REH cell (cell line): ENCODE results near the gene TEX29.

DNA sequence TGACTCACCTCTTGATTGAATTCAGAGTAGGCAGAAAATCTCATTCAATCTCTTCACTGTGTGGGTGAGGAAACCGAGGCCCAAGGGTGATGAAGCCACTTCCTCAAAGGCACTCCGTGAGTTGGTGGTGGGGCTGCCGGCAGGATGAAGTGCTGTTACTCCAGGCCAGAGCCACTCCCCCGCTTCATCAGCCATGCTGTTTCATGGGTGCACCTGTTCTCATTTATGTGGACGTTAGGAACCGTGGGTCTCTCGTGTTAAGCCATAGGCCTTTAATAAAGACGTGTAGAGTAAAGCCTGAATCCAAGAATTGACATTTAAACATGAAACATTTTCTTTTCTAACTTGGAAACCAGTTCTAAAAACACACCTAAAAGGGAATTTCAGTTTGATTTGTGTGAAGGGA is 13.3 kb downstream of the ING1 start:
- PRO-cap = bidirectional peak, plus-strand start at position 233 of the sequence, minus-strand start at position 126 of the sequence

DNA sequence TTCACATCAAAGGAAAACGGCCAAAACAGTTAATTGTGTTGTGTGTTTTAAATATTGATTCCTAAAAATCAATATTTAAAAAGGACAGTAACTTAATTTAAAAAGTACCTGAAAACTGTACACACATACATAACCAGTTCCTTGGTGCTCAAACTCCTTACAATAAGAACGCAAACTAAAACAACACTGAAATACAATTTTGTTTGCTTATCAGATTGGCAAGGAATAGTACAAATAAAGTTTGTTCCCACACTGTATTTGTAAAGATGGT is 96.3 kb downstream of the ING1 start:
- PRO-cap = no peak

GRCh38 chr13:110886928-110887266 is 28.0 kb downstream of the ANKRD10 start:
- PRO-cap = no peak

DNA sequence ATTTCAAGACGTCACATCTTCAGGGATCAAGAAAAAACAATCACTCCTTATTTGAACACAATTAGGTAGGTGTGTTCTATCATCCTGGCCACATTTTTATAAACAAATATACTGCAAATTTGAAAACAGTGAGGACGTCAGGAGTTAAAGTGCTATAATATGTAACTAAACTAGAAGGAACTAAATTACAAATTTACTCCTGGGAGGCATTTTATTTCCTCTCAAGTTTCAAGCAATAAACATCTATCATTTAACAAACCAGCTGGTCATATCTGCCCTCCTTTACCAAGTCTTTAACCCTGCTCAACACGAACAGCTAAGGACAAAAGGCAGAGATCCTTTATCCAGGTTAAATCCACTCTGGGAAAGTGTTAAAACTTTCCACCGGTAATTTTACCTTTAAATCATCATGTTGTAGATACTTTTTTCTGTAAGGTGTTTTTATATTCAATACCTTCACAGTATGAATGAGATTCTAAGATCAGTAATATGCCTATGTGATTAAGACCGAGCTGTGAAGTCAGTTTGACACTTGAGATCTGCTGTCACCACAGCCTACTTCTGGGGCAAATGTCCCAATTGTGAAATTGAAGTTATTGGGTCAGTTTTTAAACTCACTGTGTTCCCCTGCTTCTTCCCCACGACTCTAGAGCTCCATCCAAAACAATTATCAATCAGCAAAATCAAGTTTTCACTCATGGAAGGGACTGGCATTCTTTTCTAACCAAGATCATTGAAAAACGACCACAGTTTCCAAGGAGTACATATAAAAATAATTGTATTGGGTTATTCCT is 26.3 kb downstream of the ANKRD10 start:
- PRO-cap = no peak

DNA sequence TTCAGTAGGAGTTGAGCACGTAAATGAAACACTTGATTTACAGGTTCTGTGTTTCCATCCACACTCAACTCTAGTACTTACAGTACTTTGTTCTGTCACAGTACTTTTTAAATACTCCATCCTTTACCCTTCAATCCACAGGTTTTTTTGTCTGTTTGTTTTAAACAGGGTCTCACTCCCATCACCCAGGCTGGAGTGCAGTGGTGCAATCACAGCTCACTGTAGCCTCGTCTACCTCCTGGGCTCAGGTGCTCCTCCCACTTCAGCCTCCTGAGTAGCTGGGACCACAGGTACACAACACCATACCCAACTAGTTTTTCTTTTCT is 16.5 kb downstream of the ANKRD10 start:
- PRO-cap = no peak

DNA sequence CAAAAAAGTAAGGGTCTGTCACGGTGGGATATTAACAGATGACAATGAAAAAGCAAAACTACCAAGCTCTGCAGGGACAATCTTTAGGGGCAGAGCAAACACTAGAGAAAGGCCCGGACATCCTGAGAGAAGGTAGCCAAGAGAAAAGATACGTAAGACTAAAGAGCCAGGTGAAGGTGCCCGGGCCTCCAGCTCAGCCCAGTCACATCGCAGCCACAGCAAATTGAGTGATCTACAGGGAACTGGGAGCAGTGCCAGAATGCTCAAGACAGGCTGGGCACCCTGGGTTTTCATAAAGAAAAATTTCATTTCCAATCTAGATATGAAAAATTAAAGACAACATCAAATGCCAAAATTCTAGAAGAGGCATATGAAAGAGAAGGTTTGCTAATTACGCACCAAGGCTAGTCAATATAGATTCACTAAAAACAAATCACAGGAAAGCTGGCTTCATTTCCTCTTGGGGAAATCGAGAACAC is 6.9 kb downstream of the ANKRD10 start:
- PRO-cap = no peak

DNA sequence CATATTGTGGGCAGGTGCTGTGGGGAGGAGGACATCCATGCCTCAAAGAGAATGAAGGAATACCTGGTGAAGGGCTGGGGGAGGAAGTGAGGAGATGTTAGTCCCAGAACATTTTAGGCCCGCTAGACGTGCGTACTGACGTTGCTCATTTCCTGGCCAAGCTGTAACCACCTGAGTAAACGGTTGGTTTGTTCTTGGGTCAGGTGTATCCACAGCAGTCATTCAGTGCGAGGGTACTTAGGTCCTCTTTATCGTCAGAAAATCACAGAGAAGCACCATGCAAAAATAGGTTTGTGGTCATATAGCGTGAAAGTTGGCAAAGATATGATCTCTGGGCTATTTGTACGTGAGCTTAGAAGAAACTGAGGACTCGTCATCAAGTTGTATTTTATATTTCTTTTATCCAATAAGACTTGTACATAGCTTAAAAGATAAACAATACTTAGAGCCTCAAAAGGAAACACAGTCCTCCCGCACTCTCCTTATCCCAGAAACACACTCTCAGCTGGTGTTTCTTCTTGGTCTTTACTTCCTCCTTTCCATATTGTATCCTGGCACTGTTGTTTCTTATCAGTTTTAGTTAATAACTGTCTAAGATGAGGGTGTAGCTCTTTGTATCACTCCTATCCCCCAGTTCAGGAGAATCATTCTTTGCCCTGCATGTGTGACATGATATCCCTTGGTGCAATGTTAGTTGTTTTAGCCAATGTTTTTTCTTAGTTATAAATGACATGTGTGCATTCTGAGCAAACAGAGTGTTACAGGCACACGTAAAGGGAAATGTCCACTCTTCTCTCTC is 52.0 kb downstream of the ARHGEF7 start:
- PRO-cap = no peak

- PRO-cap = no peak
Measured at GRCh38 chr13:111232346-111232796, 88.1 kb upstream of the TEX29 start.

DNA sequence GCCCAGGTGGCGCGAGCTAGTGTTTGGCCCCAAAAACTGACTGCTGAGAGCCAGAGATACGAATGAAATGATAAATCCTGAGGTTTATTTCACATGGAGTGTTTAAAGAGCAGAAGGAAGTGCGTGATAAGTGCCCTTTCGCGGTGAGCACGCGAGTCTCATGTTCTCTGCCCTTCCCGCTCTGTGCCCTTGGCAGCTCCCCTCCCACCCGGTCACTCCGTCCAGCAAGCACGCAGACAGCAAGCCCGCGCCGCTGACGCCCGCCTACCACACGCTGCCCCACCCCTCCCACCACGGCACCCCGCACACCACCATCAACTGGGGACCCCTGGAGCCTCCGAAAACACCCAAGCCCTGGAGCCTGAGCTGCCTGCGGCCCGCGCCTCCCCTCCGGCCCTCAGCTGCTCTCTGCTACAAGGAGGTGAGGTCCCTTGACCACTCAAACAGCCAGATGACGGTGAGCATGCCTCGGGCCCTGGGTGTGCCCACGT is 37.5 kb upstream of the TEX29 start:
- PRO-cap = no peak

DNA sequence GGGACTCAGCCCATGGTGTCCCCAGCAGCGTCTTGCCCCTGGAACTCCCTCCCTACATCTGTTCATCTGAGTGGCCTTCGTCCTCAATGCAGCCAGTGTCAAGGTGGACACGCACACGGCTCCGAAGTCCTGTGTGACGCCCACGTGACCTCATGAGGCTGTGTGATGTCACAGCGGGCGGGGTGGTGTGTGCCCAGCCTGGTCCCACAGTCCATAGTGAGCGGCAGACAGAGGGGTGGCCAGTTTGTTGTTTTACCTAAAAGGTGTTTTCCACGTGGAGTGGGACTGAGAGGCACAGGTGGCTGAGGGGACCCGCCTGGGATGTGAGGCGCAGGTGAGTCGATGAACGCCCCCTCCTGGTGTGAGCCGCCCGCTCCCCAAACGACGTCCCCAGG is at the start of gene TEX29:
Gene TEX29 (plus strand): TSS at position 214 of the 395 bp plus-strand sequence.
- PRO-cap = no peak

GRCh38 chr13:112113500-112113846 is 46.5 kb downstream of the SOX1 start:
- PRO-cap = no peak

- PRO-cap = no peak
Measured at GRCh38 chr13:112247917-112248875, 128.0 kb upstream of the SPACA7 start.

GRCh38 chr13:112691294-112691782 is 1.5 kb downstream of the ATP11A start:
- PRO-cap = no peak

DNA sequence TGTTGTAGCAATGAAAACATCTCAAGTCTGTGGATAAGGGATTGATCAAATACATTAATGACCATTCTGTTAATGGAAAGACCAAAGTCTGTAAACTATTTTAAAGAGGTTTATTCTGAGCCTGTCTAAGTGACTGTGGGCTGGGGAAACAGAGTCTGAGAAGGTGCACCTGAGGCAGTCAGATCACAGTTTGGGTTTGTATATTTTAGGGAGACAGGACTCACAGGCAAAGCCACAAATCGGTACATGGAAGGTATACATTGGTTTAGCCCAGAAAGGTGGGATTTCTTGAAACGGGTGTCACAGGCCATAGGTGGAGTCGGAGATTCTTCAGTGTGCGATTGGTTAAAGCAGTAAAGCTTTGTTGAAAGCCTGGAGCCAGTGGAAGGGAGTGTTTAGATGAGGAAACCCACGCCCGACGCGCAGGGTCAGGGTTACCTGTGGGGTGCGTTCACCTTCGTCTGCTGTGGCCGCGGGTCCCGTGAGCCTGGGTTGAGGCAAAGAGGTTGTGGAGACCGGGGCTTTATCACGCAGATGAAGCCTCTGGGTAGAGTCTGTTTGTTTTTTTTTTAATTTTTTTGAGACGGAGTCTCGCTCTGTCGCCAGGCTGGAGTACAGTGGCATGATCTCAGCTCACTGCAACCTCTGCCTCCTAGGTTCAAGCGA is 30.3 kb downstream of the ATP11A start:
- PRO-cap = no peak

DNA sequence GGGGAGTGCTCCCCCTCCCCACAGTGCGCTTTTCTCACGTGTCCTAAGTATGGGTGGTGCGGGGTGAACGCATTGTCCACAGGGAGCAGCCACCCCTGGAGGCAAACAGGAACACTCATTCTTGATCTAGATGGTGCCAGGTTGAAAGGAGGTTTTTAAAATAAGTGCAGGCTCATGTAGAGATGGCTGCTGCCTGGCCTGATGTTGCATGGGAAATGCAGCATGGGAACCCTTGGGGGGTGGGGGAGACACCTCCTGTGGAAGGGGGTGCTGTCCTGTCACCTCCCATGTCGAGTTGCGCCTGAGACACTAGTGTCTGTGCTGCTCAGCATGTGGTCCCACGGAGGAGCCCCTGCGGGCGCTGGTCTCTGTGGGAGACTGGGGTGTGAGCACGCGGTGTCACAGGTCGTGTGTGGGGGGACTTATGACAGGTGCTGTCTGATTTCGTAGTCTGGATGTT is 52.2 kb downstream of the ATP11A start:
- PRO-cap = no peak

- PRO-cap = no peak
Measured at GRCh38 chr13:112895012-112895461, 74.0 kb upstream of the MCF2L start.

GRCh38 chr13:112905861-112906578 is 63.0 kb upstream of the MCF2L start:
- PRO-cap = no peak

- PRO-cap = no peak
Measured at GRCh38 chr13:112968022-112968968, 719 bp upstream of the MCF2L start.

DNA sequence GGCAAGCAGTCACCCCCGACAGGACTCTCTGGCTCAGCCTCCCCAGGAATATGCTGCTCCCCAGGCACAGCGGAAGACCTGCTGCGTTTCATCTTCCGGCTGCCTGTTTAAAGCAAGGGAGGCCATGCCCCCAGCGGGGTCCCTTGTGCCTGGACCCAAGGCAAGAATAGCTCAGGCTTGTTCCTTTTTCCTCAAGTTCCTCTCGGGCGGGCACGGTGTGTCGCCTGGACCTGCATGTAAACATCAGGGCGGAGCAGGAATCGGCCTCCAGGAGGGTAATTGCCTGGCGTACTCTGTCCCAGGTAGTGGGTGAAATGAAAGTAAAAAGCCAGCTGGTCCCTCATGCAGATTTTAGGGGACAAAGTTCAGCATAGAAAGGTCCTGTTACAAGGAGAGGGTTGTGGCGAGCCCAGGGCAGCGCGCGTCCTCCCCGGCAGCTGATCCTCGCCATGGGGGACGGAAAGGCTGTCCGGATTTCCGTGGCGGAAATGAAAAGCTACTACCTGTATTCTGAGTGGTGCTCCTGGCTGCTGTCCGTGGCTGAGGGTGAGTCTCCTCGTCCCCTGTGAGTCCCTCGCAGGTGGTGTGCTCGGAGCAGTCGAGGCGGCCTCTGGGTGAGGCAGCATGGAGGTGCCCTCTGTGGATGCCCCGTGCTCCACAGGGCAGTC is 16.1 kb downstream of the MCF2L start:
- PRO-cap = no peak

- PRO-cap = no peak
Measured at GRCh38 chr13:112996655-112997156, 27.7 kb downstream of the MCF2L start.